Skin of body (tissue), 2 donors: ENCODE measurements around the gene SYPL1.

GRCh38 chr7:101934382-101935330 lies 117.2 kb downstream of the CUX1 start:
- RAMPAGE, long total RNA, result no peak

DNA sequence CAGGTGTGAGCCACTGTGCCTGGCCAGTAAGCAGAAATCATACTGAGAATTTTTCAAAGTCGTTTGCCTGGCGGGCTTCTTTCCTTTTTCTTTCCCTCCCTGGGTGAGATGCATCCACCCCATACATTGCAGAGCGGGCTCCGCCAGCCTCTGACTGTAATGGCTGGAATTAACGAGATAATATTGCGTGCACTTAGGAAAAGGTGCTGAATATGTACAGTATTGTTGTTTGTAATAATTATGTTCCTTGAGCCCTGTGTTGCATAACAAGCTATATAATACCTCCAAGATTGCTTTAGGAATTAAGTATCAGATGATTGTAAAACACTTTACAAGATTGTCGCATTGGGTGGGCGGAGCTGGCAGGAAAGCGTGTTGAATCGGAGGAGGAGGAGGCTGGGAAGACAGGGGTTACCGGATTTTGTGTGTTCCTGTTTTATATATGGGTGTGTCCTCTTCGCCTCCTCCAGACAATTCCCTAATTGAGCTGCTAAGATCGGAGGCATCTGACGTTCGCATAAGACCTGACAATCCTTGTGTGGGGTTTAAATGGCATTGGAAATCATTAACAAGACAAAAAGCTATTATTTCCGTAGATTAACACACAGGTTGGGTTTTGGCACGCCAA lies 193.1 kb upstream of the SH2B2 start:
- RAMPAGE, long total RNA, result no peak

DNA sequence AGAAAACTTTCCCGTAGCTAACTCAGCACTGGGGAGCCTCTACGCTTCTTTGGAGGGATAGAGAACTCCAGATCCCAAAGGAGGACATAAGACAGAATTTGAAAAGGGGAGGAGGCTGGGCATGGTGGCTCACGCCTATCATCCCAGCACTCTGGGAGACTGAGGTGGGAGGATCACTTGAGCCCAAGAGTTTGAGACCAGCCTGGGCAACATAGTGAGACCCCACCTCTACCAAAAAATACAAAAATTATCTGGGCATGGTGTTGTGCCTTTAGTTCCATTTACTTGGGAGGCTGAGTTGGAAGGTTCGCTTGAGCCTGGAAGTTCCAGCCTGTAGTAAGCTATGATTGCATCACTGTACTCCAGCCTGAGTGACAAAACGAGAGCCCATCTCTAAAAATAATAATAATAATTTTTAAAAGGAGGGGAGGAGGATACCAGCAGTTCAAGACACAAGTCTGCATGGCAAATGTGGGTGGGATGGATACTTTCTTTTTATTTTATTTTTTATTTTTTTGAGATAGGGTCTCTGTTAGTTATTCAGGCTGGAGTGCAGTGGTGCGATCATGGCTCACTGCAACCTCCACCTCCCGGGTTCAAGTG lies 165.9 kb upstream of the SH2B2 start:
- RAMPAGE, long total RNA, result no peak

DNA sequence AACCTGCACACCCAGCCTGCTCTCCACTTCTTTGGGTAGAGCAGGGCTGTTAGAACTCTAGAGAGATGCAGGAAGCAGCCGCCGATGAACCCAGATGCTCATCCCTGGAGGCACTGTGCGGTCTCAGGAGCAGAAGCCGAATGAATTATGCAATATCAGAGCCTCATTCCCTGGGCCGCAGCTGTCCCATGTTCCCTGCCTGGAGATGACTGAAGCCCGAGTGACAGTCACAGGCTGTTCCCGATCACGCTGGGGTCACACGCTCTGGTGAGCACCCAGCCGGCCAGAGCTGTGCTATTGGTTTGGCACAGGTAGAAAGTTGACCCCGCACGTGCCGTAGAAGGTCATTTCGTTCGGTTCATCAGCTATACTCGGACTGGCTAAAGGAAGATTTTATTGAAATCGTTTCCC lies 140.6 kb upstream of the SH2B2 start:
- RAMPAGE, long total RNA, result no peak

DNA sequence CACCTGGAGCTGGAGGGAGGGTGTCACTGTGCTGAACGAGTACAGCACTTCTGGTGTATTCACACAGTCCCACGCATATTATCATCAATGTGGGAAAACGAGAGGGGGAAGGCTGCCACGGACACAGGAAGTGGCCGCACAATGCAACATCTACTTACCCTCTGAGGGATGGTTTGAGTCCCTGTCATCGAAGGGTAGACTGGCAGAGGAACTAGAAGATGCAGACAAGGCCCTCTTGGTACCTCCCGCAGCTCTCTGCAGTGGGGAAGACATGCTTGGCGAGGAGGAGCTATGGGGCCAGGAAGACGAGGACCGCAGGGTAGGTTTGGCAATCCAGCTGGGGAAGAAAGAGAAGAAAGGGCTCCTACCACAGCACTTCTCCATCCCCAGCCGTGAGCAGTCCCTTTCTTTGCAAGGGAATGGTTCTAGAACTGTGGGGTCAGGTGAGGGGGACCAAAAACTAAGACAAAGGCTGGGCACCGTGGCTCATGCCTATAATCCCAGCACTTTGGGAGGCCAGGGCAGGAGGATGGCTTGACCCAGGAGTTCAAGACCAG lies 26.9 kb downstream of the SPDYE6 start:
- RAMPAGE, long total RNA, result no peak

GRCh38 chr7:103990370-103990800 lies 927 bp upstream of the RELN start:
- RAMPAGE, long total RNA, result no peak

- RAMPAGE, long total RNA, result no peak
Observed at GRCh38 chr7:104210049-104210283, 2.2 kb upstream of the ORC5 start.

DNA sequence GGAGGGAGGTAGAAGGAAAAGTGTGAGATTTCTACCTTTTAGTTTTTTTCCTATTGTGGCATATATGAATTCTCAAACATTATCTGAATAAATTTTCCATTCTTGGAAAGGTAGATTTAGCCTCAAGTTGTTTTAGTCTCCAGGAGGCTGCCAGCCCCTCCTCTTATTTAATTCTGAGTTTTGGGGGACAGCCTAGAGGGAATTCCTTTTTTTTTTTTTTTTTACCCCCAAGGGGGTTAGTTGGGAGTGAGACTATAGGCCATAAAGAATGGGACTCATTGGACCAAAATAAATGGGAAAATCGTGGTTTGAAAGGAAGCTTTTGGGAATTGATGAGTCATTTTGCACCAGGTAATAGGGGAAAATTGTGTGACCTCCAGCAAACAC lies 341.5 kb downstream of the LHFPL3 start:
- RAMPAGE, long total RNA, result no peak

DNA sequence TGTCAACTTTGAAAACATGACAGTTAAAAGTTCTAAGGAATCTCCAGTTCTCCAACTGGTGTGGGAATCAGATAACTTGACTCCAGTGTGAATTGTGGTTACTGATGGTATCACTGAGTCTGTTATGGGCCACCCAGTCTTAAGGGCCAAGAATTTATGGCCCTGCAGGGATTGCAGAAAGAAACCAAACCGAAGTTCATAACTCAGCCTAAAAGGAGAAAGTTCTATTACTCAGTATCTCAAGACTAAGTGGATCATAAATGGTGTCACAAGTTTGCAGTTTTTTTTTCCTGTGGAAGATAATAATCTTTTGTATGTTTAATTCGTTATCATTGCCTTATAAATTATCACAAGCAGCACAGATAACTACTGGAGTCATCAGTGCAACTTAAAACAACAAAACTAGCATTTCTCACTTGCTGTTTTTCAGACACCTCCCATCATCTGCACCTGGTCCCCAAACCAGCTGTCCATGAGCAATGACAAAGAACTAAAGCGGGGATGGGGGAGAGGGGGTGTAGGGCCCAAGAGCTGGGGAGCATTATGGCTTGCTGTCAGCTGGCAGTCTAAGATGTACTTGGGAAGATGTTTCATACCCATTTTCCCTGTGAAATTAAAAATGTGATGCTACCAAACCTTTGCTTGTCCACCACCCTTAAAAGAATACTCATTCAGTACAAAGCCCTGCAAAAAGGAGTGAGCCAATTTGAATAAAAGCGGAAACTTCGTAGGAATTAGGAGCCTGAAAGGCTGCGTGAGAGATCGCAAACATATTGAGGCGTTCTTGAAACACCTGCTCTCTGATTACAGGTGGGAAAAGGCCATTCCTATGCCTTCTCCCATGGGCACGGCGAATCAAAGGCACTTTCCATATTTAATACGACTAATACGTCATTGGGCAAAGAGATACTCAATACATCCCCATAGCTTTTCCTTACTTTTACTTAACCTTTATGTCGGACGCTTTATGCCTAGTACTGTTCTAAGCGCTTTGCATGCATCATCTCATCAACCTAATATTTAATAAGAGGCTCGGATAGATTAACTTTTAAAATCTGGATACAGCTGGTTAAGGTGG lies 31.2 kb upstream of the KMT2E start:
- RAMPAGE, long total RNA, result no peak

- RAMPAGE, long total RNA, result no peak
Observed at GRCh38 chr7:104993602-104994113, 20.3 kb upstream of the KMT2E start.

- RAMPAGE, long total RNA, result no peak
Observed at GRCh38 chr7:105014476-105014692, 379 bp downstream of the KMT2E start.

DNA sequence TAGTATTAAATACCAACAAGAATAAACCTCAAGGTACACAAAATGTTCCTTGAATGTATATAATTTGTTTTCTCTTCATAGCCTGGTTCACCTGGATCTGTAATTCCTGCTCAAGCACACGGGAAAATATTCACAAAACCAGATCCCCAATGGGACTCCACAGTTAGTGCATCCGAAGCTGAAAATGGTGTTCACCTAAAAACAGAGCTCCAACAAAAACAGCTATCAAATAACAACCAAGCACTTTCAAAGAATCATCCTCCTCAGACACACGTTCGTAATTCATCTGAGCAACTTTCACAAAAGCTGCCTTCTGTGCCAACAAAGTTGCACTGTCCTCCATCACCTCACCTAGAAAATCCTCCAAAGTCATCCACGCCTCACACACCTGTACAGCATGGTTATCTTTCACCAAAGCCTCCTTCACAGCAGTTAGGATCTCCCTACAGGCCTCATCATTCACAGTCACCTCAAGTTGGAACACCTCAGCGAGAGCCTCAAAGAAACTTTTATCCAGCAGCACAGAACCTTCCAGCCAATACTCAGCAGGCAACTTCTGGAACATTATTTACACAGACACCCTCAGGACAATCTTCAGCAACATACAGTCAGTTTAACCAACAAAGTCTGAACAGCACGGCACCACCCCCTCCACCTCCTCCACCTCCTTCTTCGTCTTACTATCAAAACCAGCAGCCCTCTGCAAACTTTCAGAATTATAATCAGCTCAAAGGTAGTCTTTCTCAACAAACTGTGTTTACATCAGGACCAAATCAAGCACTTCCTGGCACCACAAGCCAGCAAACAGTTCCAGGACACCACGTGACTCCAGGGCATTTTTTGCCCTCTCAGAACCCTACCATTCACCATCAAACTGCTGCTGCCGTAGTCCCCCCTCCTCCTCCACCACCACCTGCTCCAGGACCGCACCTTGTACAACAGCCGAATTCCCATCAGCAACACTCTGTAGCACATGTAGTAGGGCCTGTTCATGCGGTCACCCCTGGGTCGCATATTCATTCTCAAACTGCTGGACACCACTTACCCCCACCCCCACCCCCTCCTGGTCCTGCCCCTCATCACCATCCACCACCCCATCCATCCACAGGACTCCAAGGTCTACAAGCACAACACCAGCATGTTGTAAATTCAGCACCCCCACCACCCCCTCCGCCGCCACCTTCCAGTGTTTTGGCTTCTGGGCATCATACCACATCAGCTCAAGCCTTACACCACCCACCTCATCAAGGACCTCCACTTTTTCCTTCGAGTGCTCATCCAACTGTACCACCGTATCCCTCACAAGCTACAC lies 98.2 kb downstream of the KMT2E start:
- RAMPAGE, long total RNA, result no peak

GRCh38 chr7:105268178-105268490 lies 120.6 kb downstream of the SRPK2 start:
- RAMPAGE, long total RNA, result no peak

DNA sequence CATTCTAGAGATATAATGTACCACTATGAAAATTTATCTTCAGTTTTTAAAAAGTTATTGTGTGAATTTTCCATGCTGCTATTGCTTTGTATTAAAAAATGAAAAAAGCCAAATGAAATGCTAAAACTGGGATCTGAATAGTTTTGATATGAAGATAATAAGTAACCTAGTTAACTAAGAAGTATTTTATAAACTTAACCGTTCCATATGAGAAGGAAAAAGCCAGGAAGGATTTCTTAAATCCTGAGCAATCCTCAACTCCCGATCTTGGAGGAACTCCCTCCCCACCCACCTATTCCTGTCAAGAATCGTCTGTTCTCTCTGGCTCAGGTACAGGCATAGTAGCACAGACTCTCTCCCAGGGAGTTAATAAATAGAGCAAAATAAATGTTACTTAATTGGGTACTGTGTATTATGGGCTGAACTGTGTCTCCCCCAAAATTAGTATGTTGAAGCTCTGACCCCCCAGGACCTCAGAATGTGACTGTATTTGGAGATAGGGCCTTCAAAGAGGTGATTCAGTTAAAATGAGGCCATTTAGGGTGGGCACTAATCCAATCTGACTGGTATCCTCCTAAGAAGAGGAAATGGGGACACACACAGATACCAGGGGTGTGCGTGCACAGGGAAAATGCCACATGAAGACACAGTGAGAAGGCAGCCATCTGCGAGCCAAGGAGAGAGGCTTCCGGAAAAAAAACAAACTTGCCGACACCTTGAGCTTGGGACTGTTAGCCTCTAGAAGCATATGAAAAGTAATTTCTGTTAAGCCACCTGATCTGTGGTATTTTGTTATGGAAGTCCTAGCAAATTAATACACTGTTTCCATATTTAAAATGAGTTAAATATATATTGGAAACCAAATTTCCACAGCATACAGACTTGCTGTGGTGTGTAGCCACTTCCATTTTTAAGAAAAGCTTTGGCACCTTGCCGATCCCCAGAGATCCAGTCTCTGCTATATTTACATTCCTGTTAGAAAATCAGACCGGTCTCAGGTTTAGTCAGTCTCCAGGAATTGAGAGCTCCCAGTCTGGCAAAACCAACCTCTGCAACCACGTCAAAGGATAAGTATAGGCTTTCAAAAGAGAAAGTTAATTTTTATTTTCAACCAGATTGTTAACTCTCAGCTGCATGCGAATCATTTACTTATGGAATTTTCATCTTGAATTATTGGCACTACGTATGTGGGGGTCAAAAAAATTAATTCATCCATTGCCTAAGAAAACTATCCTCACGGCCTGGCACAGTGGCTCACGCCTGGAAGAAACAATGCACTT lies 28.5 kb downstream of the PUS7 start:
- RAMPAGE, long total RNA, result no peak

- RAMPAGE, long total RNA, result no peak
Observed at GRCh38 chr7:105520969-105521383, 1.1 kb downstream of the PUS7 start.

- RAMPAGE, long total RNA, result no peak
Observed at GRCh38 chr7:106065780-106066318, 46.3 kb downstream of the SYPL1 start.

- RAMPAGE, long total RNA, result no peak
Observed at GRCh38 chr7:106071203-106071964, 40.7 kb downstream of the SYPL1 start.

GRCh38 chr7:106071965-106072585 lies 40.0 kb downstream of the SYPL1 start:
- RAMPAGE, long total RNA, result no peak

GRCh38 chr7:106112146-106112824 lies at the start of gene SYPL1:
SYPL1 (minus strand) TSS chr7:106112312.
- RAMPAGE, long total RNA, result no peak

DNA sequence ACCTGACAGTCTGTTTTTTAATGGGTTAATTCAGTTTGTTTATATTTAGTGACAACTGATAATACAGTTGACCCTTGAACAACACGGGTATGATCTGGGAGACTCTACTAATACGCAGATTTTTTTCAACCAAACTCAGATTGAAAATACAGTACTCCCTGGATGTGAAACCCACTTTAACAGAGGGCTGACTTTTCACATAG lies 69.8 kb upstream of the SYPL1 start:
- RAMPAGE, long total RNA, result no peak